Astrocyte (in vitro differentiated cells and primary cell): Measurements from ENCODE around the genes UCP3, LIPT2 and SLCO2B1.

DNA sequence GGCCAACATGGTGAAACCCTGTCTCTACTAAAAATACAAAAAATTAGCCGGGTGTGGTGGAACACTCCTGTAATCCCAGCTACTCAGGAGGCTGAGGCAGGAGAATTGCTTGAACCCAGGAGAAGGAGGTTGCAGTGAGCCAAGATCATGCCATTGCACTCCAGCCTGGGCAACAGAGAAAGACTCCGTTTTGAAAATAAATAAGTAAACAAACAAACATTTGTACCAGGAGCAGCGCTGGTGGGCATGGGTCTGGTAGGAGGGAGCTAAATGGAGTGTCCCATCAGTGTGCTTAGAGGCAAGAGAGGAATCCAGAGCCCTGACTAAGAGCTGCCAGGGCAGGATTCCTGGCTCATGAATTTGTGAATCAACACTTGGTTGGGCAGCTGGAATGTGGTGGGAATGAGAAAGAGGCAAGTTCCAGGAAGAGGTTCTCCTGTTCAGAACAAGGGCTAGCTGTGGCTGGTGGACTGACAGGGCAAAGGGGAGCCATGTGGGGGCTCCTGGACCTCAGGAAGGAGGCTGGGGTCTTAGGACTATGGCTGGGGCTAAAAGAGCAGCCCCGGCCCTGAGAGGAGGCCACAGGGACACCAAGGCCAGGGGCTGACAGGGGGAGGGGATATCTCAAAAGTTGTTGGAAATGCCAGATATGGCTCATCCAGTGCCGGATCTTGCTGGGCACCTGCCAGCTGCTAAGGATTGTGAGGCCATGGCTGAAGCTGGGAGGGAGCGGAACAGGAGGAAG, 14.8 kb upstream of the P2RY6 start:
- PRO-cap = no peak
- RRBS, 2 experiments = 1 to 34% methylated on average over 2 to 3 of the region's 6 CpGs

- PRO-cap = no peak
- RRBS, 2 experiments = no CpG with 5 or more reads among the region's 6 CpGs
Observed at GRCh38 chr11:73312940-73313423, 4.9 kb downstream of the ARHGEF17 start.

- PRO-cap = no peak
- RRBS, 2 experiments = no CpG with 5 or more reads among the region's 10 CpGs
Observed at GRCh38 chr11:73315368-73316281, 7.5 kb downstream of the ARHGEF17 start.

DNA sequence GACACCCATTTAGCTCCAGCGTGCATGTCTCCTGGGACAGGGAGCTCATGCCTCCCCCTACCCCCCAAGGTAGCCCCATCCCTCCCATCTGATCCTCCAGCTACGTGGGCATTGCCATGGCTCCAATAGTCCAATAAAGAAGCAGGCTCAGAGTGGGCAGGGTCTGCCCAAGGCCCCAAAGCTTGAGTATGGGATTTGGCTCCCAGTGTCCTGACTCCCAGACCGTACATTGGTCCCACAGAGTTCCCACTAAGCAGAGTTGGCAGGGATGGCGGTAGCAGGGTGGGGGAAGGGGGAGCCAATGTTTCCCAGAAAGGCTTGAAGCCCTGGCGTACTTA, 9.1 kb downstream of the ARHGEF17 start:
- PRO-cap = no peak
- RRBS, 2 experiments = no CpG with 5 or more reads among the region's 5 CpGs

DNA sequence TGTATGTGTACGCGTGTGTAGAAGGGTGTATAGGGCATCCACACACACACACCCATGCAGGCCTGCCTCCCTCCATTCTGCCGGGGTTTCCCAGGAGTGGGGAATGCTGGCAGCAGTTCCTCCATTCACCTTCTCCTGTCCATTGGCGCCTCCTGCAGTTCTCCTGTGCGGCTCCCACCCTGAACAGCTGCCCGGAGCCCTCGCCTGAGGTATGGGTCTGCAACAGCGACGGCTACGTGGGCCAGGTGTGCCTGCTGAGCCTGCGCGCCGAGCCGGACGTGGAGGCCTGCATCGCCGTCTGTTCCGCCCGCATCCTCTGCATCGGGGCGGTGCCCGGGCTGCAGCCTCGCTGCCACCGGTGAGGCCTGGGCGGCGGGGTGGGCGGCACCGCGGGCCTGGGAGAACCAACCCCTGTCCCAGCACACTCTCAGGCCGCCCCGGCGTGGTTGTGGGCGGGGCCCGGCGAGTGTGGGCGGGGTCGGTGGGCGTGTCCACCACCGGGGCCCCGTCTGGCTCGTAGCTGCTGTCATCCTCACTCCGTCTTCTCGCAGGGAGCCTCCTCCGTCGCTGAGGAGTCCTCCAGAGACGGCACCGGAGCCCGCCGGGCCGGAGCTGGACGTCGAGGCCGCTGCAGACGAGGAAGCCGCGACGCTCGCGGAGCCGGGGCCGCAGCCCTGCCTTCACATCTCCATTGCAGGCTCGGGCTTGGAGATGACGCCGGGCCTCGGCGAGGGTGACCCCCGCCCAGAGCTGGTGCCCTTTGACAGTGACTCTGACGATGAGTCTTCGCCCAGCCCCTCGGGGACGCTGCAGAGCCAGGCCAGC, 14.1 kb upstream of the RELT start:
- PRO-cap = no peak
- RRBS, 2 experiments = 56 to 62% methylated on average over 45 to 57 of the region's 71 CpGs

GRCh38 chr11:73378898-73380055, 3.1 kb downstream of the RELT start:
- PRO-cap = no peak
- RRBS, 2 experiments = no CpG with 5 or more reads among the region's 15 CpGs

DNA sequence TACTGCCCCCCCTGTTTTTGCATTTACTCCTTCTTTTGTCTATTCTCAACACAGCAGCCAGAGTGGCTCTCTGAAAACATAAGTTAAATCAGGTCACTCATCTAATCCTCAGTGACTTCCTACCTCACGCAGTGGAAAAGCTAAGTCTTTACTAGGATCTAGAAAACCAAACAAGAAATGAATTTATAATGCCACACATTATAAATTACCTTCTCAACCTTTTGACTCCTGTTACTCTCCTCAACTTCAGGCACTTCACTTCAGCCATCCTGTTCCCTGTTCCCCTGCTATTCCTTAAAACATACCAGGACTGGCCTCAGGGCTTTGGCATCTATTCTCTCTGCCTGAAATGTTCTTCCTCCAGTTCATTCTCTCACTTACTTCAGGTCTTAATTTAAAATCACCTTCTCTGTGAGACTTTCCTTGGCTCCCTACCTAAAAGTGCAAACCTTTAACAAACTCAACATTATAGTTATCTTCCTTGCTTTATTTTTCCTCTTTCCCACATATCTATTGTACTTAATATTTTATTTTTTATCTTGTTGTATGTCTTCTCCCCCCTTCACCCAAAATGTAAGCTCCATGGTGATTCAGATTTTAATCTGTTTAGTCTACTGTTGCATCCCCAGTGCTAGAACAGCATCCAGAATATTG, 107.5 kb downstream of the FAM168A start:
- PRO-cap = no peak
- RRBS, 2 experiments = no CpG with 5 or more reads among the region's 1 CpG

DNA sequence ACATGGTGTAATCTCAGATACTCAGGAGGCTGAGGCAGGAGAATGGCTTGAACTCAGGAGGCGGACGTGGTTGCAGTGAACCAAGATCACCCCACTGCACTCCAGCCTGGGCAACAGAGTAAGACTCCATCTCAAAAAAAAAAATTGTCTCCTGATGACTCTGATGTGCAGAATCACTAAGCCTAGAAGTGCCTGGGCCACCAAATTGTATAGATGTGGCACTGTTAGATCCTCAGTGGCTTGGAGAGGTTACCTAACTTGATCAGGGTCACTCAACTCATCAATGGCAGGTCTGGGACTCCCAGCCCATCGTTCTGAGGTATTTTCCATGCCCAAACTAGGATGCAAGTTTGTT, 10.6 kb downstream of the PLEKHB1 start:
- PRO-cap = no peak
- RRBS, 2 experiments = no CpG with 5 or more reads among the region's 3 CpGs

GRCh38 chr11:73981197-73982294, 1.1 kb downstream of the UCP2 start:
- PRO-cap = unidirectional peak, plus-strand start at chr11:73981906
- RRBS, 2 experiments = 12 to 24% methylated on average over 3 to 4 of the region's 21 CpGs

GRCh38 chr11:74007940-74008334, 948 bp downstream of the UCP3 start:
- PRO-cap = no peak
- RRBS, 2 experiments = no CpG with 5 or more reads among the region's 4 CpGs

DNA sequence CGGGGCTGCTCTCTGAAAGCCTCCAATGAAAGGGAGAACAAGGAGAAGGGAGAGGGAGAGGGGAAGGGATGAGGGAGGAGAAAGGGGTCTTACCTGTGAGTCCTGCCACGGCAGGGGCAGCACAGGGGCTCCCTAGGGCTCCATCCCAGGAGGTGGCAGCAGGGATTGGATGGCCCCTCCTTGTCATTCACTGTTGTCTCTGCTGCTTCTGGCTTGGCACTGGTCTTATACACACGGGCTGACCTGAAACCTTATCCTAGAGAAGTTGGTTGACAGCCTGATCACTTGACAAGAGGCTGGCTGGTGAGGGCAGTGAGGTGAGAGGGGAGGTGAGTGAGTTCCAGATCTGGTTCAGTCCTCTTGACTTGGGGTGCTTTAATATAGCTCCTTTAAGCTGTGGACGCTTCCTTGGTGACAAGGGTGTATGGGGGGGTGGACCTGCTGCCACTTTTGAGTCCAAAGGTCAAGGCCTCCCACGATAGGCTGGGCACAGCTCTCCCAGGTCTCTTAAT, at the start of gene UCP3:
Gene UCP3, minus strand, starts transcription at position 201 of the 512 bp plus-strand sequence.
- PRO-cap = no peak
- RRBS, 2 experiments = no CpG with 5 or more reads among the region's 5 CpGs

DNA sequence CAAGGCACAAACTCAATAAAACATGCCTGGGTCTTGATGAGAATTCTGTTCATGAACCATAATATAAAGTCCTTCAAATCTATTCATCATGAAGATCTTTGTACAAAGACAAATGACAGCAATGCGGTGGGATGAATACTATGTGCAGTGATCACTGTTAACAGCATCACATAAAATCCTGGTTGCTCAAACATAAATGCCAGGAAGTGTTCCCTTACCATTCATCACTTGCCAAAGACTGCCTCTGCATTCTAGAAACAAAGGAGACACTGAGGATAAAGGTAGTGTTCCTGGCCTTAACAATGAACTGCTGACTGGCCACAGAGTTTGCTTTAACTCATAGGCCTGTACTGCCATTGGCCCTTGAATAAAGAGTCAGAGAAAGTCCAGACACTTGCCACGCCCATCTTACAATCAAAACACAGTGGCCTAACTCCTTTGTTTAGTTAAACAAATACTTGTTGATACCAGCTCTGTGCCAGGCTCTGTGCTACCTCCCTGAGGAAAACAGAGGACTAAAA, 29.5 kb downstream of the C2CD3 start:
- PRO-cap = no peak
- RRBS, 2 experiments = no CpG with 5 or more reads among the region's 2 CpGs

DNA sequence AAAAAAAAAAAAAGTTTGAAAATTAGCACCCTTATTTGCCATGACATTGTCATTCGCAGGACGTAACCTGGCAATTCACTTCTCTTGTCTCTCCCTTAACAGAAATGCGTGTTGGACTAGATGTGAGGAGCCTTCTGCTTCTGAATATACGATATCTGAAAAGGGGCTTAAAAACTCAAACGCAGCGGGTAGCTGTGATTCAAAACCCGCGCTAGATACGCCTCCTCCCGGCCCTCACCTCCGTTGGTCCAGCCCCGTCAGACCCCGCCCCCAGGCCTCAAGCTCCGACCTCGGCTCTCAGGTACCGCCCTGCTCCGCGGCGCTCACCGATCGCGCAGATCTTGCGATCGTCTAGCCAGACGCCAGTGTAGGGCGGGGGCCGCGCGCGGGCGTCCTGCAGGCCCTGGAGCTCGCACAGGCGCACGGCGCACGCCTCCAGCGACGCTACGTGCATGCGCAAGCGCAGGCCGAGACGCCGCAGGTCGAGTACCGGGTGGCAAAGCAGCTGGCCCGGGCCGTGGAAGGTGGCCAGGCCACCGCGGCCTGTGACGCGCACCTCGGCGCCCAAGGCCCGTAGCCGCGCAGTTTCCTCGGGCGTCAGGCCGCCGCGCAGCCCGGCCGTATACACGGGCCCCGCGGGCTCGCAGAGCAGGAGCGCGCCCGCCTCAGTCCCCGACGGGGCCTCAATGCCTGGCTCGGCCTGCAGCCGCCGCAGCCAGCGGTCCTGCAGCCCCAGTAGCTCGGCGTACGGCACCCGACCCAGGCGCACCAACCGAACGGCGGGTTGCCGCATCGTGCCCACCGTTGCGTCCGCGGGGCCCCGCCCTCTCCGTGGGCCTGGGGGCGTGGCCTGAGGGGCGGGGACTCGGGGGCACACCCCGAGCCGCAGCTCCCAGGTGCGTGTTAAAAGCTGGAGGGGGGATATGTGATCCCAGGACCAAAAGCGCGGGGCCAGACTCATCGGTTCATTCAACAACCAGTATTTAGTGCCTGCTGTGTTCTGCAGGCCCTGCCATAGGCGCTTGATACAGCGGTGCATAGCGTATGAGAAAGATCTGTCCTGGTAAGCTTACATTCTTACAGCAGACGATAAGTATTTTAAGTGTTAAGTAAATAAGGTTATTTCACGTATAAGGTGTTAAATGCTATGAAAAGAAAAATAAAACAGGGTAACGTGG, at the start of gene LIPT2:
Gene LIPT2, minus strand, starts transcription at position 814 of the 1,178 bp plus-strand sequence.
- PRO-cap = unidirectional peak, plus-strand start at position 365 of the sequence; unidirectional peak, plus-strand start at position 470 of the sequence; unidirectional peak, minus-strand start at position 771 of the sequence
- RRBS, 2 experiments = 2% methylated on average over 10 of the region's 108 CpGs; no CpG with 5 or more reads in 1 of the 2 experiments

- PRO-cap = no peak
- RRBS, 2 experiments = no CpG with 5 or more reads among the region's 6 CpGs
Observed at GRCh38 chr11:74572310-74572854, 20.0 kb upstream of the POLD3 start.

DNA sequence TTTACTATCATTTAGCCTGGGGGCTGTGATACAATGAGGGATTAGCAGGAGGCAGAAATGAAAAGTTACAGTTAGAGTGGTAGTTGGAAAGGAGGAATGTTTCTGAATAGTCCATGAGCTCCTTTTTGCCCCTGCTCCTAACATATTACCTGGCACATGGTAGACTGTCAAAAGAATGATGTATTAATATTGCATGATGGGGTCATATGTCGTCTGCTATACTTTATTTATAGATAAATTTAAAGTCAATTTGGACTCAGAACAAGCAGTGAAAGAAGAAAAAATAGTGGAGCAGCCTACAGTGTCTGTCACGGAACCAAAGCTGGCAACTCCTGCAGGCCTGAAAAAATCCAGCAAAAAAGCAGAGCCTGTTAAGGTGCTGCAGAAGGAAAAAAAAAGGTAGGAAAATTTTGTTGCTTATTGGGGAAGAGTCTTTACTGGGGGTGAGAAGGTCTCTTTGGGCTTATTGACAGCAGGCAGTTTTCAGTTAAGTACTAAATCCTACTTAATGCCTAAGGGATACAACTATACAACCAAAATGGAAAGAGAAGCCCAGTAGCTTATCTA, 32.9 kb downstream of the POLD3 start:
- PRO-cap = no peak
- RRBS, 2 experiments = no CpG with 5 or more reads among the region's 2 CpGs

- PRO-cap = no peak
- RRBS, 2 experiments = no CpG with 5 or more reads among the region's 12 CpGs
Observed at GRCh38 chr11:74720840-74721379, 10.3 kb downstream of the CHRDL2 start.

GRCh38 chr11:74748436-74748770, 246 bp upstream of the RNF169 start:
- PRO-cap = bidirectional peak, plus-strand start at chr11:74748867, minus-strand start at chr11:74748645
- RRBS, 2 experiments = no CpG with 5 or more reads among the region's 5 CpGs

DNA sequence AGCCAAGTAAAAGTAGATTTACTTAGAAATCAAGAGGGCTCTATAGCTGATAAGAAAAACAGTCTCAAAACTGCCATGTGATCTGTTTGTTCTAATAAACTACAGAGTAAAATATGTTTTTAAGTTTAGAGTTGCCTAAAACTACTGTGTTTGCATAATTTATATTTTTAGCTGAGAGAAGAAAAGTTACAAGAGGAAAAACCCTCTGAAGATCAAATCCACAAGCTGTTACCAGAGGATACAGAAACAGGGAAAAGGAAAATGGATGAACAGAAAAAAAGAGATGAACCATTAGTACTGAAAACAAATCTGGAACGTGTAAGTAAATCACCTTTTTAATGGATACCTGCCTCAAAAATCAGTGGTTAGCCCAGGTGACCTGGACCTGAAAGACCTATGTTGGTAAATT, 61.4 kb downstream of the RNF169 start:
- PRO-cap = no peak
- RRBS, 2 experiments = no CpG with 5 or more reads among the region's 1 CpG

- PRO-cap = no peak
- RRBS, 2 experiments = no CpG with 5 or more reads among the region's 6 CpGs
Observed at GRCh38 chr11:75096718-75097308, 54.1 kb upstream of the SLCO2B1 start.

DNA sequence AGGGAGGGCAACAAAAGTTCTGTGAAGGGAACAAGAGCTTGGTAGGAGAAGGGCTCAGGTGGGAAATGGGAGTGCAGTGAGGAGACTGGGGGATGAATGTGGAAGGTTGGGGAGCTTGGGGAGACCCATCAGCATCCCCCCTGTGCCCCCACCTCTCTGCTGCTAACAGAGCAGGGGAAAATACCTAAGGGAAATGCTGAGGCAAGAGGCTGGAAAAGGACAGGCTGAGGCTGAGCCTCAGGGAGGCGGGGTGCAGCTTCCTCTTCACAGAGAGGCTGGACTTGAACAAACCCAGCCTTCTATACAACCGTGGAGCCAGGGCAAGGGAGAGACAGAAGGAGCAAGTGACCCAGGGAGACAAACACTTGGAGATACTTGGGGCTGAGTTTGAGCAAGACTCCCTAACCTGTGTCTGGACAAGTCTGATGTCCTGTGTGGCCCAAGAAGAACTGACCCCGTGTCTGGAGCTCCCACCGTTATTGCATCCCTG, at the start of gene SLCO2B1:
Gene SLCO2B1, plus strand, starts transcription at position 334 of the 490 bp plus-strand sequence.
- PRO-cap = no peak
- RRBS, 2 experiments = no CpG with 5 or more reads among the region's 4 CpGs